Occipital lobe (tissue), 2 donors: ENCODE results near the genes ANO5, SVIP, BBOX1 and PAX6.

GRCh38 chr11:22192763-22193524, at the start of gene ANO5:
Gene ANO5, plus strand, starts transcription at chr11:22193085.
- RAMPAGE, long total RNA, result no peak

- RAMPAGE, long total RNA, result no peak
These were observed 8.2 kb downstream of the GAS2 start for GRCh38 chr11:22674448-22675176.

DNA sequence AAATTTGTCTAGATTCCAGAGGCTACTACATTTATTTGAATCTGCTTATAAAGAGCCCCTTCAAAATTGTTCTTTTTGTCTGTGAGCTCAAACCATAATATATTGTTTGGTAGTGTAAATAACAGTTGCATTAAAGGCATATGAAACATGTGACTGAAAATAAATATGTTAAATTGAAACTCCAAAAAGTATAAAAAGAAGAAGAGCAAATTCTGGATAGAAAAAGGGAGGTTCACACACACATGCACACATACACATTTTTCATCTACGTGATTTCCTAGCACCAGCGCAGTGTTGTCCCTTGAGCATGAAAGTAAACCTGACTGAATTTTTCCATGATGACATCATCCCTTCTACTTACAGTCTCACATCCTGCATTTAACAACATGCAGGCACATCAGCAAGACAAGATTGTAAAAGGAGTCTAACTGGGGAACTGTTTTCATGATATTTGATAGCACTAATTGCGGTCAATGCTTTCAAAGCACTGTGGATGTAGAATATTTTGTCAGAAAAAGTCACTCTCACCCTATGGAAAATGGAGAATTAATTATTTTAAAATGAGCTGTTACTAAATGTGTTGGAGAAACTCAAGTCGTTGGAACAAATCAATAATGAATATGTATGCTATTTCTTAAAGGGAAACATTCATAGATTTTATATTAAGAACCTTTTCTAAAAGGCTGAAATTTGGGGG, 36.6 kb downstream of the GAS2 start:
- RAMPAGE, long total RNA, result no peak

GRCh38 chr11:22829105-22830362, at the start of gene SVIP:
Gene SVIP, minus strand, starts transcription at chr11:22829801.
- RAMPAGE, long total RNA, result start-site peak on the minus strand at chr11:22829801-22829862, 231 and 285 reads in 2 replicates

DNA sequence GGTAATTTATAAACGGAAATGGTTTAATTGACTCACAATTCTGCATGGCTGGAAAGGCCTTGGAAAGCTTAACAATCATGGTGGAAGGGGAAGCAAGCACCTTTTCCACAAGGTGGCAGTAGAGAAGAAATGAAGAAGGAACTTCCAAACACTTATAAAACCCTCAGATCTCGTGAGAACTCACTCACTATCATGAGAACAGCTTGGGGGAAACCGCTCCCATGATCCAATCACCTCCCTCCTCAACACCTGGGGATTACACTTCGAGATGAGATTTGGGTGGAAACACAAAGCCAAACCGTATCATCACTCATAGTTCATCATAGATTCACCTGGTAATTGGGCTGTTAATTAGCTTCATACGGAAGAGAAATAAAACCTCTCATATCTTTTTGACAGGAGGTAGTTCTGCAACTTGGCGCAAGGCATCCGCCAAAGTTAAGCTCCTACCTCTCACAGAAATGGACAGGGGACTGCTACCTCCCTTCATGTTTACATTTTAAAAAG, 49.0 kb downstream of the MUC15 start:
- RAMPAGE, long total RNA, result no peak

DNA sequence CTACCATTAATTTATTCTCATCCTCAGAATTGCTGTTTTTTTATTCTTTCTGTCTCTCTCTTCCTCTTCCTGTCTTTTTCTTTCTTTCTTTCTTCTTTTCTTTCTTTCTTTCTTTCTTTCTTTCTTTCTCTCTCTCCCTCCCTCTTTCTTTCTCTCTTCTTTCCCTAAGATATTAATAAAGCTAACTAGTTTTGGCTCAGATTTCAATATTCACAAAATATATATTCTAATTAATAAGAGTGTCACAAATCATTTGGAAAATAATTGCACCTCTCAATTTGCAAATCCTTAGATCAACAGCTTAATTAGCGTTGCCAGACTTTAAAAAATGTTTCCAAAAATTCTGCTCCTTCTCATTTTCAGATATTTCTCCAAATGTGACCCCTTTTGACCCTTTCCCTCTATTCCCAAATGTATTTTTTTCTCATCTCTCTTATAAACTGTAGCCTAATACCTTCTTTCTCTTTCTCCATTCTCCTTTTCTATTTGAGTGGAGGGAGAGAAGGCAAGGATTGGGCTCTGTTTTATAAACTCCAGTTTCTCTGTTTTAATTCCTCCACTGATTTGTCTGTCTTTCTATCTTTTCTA, 52.7 kb downstream of the SLC5A12 start:
- RAMPAGE, long total RNA, result no peak

DNA sequence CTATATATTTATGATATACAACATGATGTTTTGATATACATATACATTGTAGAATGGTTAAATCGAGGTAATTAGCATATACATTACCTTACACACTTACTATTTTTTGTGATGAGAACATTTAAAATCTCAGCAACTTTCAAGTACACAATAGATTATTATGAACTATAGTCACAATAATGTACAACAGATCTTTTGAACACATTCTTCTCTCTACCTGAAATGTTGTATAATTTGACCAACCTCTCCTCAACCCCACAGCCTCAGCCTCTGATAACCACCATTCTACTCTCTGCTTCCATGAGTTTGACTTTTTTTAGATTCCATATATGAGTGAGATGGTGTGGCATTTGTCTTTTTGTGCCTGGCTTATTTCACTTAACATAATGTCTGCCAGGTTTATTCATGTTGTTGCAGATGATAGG, 34.8 kb upstream of the SLC5A12 start:
- RAMPAGE, long total RNA, result no peak

DNA sequence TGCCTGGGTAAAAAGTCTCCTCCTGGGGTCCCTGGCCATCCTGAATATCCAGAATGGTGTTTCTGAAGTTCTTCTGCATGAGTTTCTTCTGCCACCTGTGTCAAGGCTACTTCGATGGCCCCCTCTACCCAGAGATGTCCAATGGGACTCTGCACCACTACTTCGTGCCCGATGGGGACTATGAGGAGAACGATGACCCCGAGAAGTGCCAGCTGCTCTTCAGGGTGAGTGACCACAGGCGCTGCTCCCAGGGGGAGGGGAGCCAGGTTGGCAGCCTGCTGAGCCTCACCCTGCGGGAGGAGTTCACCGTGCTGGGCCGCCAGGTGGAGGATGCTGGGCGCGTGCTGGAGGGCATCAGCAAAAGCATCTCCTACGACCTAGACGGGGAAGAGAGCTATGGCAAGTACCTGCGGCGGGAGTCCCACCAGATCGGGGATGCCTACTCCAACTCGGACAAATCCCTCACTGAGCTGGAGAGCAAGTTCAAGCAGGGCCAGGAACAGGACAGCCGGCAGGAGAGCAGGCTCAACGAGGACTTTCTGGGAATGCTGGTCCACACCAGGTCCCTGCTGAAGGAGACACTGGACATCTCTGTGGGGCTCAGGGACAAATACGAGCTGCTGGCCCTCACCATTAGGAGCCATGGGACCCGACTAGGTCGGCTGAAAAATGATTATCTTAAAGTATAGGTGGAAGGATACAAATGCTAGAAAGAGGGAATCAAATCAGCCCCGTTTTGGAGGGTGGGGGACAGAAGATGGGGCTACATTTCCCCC, 750 bp downstream of the FIBIN start:
- RAMPAGE, long total RNA, result no peak

DNA sequence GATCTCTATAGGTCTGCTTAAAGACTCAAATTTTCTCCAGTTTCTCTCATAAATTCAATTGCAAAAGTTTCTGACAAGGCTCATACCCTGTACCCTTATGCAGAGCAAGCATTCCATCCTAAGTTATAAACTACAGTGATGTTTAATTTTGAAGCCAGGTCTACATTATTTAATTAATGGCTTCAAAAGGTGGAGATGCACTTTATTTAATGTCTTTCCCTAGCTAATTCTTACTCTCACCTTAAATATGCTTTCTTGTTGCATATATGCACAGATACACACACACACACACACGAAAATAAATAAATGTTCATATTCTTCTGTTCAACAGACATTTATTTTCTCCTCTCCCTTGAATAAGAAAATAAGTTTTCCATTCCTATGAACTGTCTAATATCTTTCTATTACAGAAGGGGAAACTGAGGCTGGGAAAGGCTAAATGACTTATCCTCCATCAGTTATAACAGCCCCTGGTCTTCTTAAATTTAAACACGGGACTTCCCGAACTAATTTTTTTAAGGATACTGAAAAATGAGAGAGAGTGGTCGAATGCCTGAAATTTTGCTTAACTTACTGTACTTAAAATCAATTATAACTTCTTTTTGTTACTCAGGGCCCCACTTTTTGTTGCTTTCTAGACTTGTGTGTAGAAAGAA, 2.6 kb downstream of the FIBIN start:
- RAMPAGE, long total RNA, result no peak

GRCh38 chr11:27040193-27041162, at the start of gene BBOX1:
Gene BBOX1, plus strand, starts transcription at chr11:27040815.
- RAMPAGE, long total RNA, result no peak

- RAMPAGE, long total RNA, result no peak
These were observed 53.6 kb downstream of the BBOX1 start for GRCh38 chr11:27094286-27094521.

DNA sequence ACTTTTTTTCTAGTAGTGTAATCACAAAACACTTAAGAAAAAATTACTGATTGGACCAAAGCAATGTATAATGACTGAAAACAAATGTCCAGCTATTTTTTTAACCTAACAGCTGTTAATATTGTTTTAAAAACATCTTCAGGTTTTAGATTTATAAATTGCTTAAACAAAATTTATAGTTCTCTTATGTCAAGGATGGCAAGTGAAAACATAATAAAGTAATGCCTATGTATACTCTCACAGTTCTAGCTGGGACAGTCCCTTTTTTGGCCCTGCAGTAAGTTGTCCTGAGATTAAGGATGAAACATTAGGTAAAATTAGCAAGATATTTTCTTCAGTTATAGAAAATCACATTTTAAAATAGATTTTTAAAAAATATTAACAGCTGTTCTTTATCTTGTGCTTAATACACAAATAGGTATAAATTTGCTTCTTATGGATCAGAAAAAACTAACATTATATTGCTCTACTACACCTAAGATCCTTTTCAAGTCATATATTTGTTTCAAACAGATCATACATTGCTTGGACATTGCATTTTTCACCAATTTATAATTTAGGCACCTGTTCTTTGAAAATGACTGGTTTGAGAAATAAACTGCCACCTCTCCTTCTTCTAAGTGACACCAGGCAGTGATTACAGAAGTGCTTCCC, 4.2 kb upstream of the CCDC34 start:
- RAMPAGE, long total RNA, result no peak

DNA sequence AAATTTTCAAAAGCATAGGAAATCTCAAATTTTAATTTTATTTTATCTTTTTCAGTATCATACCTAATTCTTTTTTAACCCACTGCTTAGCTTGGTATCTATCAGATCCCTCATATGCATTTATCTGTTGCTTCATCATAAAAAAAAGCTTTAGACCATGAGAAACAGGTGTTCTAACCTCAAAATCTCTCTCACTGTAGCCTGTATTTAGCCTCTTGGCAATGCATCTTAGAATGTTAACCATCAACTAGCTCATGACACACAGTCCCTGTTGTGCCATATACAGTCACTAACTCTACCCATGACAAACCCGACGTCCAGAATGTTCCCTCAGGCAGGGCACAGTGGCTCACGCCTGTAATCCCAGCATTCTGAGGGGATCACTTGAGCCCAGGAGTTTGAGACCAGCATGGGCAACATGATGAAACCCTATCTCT, 18.1 kb upstream of the CCDC34 start:
- RAMPAGE, long total RNA, result no peak

GRCh38 chr11:27405205-27406055, 42.4 kb upstream of the CCDC34 start:
- RAMPAGE, long total RNA, result no peak

- RAMPAGE, long total RNA, result no peak
These were observed 40.8 kb downstream of the LGR4 start for GRCh38 chr11:27431474-27432528.

GRCh38 chr11:29261068-29261293, 755.8 kb downstream of the KCNA4 start:
- RAMPAGE, long total RNA, result no peak

GRCh38 chr11:30478841-30479402, 107.2 kb downstream of the MPPED2 start:
- RAMPAGE, long total RNA, result no peak

- RAMPAGE, long total RNA, result no peak
These were observed 15.5 kb downstream of the IMMP1L start for GRCh38 chr11:31493943-31494337.

DNA sequence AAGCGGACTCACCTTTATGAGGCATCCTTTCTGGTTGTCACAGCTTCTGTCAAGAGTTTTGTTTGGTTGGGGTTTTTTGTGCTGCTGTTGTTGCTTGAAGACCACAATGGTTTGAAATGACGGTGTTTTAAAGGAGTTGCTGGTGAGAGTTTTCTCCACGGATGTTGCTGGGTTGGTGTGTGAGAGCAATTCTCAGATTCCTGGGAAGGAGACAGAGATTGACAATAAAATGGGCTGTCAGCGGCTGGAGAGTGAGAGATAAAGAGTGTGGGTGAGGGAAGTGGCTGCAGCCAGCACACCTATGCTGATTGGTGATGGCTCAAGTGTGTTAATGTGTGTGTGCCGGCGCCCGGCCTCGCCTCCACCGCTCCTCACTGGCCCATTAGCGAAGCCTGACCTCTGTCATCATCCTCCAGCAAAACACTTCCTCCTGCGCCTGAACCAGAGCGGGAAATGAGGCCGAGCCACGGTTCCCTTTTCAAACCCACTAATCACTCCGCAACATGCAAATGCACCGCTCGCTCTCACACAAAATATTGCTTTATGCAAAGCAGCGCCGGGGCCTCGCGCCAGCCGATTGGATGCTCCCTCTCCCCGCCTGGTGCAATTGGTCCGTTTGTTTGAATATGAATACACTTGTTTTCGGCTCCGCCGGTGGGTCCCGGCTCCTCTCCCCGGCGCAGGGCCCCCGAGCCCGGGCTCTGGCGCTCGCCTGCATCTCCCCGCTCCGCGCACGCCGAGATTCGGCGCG, at the start of gene PAX6:
Gene PAX6 (minus strand): TSS at position 507 of the 751 bp plus-strand sequence.
- RAMPAGE, long total RNA, result no peak

DNA sequence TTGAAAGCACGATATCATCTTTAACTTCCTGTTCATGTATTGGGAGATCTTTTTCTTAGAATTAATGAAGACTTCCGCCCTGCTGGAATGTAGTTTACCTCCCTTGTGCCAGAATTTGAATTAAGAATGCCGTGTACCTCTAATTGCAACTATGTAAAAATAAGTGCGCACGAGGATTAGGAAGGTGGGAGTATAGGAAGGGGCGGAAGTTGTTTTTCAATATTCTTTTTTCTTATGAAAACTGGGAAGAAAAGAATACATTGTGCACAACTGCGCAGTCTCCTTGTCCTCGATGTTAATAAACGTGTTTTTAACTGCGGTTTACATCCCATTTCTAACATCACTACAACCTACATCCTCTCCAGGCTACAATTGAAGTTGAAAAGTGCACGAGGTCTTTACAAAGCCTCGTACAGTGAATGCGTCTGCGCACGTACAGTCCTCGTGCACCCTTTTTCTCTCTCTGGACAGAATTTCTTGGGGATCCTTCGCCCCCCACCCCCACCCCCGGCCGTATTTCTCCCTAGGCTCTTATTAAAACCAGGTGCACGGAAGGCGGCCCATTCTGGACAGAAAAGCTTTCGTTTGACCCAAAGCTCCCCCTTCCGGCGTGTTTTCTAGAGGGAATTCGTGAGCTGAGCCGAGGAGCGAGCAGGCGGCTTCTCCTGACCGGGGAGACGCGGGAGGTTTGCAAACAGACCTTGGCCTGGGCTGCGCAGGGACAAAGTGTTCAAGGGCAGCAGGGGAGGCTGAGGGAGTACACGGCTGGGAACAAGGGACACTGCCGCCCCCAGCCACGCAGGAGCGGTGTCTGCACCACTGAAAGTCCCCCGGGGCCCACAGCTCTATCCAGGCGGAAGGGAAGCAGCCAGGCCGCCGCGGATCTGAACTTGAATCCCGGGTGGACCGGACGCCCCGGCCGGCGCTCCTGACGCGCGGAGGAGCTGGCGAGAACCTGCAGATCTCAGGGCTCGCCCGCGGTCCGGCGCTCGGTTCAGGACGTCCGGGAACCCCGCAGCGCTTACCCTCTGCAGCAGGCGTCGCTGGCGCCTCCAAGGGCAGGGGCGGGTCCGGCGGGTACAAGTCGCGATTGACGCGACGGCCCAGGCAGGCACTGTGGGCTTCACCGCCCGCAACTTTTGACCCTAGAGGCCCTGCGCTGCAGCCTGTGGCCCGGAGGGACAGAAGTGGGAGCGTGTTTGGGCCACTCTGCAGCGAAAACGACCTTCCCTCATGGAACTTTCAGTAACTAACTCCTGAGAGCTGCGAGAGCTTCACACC, 102.1 kb downstream of the WT1 start:
- RAMPAGE, long total RNA, result no peak